Cardiac ventricle fibroblast (primary cell): ENCODE measurements around the genes ZKSCAN2 and HS3ST4.

GRCh38 chr16:23852613-23852977 is 16.8 kb downstream of the PRKCB start:
- RAMPAGE, long total RNA = no peak

- RAMPAGE, long total RNA = no peak
These were observed 37.5 kb downstream of the PRKCB start for GRCh38 chr16:23873035-23873985.

GRCh38 chr16:24135539-24136382 is 120.4 kb upstream of the CACNG3 start:
- RAMPAGE, long total RNA = no peak

- RAMPAGE, long total RNA = no peak
These were observed 30.8 kb downstream of the RBBP6 start for GRCh38 chr16:24570178-24570571.

GRCh38 chr16:24789878-24790775 is 55.6 kb upstream of the SLC5A11 start:
- RAMPAGE, long total RNA = no peak

DNA sequence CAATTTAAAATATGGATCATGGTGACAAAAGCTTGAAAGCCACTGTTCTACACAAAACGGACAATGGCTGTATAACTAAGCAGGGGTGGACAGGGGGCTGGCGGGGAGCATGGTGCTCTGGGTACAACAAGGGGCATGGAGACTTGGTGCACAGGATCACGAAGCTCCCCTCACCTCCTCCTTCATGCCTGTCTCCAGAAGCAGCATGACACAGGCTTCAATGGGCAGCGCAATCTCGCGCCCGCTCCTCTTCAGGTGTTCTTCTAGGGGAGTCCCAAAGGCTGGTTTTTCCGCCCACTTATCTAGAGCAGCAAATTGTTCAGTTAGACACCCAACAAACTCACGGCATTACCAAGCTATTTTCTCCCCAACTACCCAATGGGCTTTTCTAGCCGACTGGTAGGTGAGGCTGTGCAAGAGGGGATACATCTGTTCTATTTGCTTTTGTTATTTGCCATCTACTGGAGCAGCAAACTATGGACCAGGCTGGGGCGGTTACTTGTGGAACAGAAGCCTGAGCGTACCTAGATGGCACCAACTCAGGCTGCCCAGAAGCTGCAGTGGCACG is 60.7 kb downstream of the ARHGAP17 start:
- RAMPAGE, long total RNA = no peak

DNA sequence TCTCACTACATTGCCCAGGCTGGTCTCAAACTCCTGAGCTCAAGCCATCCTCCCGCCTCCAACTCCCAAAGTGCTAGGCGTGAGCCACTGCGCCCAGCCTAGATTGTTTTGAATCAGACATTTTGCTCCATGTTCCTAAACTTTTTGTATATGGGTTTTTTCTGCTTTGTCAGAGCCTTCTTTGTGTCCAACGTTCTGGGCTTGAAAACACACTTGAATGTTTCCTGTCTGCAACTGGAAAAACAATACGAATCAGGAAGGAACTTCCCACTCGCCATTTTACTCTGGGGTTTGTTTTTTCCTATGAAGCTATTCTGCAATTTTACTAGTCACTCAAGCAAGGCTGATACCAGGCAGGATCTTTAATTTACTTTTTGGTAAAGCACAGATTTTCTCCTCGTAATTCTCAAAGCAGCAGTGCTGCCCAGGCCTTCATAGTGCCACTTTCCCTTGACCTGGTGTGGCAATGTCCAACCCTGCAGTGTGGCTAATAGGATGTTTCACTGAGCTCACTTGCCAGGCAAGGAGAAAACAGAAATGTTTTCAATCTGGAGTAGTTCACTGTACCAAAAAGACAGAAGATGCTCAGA is 31.6 kb downstream of the ARHGAP17 start:
- RAMPAGE, long total RNA = no peak

- RAMPAGE, long total RNA = no peak
These were observed 28.4 kb downstream of the ARHGAP17 start for GRCh38 chr16:24986370-24987537.

- RAMPAGE, long total RNA = no peak
These were observed 16.4 kb upstream of the ARHGAP17 start for GRCh38 chr16:25031145-25032484.

DNA sequence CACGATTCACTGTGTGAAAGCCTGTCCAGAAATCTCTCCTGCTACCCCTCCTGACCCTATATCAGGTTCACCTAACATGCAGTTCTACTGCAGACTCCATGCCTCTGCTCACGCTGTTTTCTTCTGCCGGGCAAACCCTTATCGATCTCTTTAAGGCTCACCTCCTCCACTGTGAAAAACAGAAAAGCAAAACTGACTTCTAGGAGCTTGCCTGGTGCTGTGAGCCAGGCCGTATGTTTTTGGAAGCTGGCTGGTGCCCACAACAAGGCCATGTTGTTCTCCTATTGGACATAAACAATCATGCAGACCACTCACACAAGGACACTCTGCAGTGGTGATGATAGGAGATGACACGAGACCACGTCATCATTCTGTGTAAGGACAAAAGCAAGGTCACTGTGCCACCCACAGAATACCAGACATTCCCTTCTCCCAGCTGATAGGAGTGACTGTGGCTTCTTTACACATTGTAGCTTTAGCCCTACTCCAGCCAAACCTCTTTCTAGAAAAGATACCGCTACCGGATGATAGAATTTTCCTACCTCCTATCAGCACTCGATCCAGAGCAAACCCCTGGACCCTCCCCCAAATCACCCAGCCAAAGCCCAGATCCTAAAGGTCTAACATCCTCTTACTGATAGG is 47.7 kb upstream of the LCMT1 start:
- RAMPAGE, long total RNA = no peak

DNA sequence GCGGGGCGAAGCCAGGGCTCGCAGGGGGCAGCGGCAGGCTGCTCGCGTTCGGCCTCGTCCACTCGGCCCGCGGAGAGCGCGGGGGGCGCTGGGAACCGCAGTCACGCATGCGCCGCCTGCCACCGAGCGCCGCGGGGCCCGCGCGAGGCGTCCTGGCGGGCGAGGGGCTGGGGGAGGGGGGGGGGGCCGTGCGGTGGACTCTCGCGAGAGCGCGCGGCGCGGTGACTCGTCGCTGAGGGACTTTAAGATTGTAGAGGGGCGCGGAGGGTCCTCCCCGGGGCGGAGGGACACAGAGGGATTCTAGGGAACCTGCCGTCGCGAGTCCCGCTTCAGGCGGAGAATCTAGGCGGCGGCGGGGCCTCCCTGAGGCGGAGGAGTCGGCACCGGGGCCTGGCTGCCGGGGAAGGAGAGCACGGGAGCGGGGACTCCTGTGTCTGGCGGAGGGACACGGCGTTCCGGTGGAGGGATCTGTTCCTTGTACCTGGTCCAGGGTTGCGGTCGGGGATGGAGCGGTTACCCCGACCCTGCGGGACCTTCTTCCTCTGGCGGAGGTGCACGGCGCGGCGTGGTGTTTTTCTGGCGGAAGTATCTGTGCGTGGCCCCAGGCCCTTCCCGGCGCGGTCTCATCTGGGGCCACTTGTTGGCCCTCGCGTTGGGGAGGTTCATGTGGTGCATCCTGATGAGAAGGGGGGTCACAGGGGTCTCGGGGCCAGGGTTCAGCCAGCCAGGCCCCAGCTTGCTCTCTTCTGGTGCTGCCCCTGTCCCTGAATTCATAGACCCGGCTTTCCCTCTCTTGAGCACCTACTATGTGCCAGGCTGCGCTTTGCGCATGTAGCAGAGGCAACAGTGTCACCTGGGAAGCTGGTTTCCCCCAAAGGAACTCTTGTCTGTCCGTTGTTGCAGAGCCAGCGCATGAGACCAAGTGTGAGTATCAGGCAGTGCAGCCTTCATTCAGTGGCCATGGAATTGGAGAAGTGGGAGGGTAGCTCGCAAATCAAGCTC is at the start of gene ZKSCAN2:
Gene ZKSCAN2 (minus strand): TSS at position 90 of the 1,002 bp plus-strand sequence.
- RAMPAGE, long total RNA = no peak

DNA sequence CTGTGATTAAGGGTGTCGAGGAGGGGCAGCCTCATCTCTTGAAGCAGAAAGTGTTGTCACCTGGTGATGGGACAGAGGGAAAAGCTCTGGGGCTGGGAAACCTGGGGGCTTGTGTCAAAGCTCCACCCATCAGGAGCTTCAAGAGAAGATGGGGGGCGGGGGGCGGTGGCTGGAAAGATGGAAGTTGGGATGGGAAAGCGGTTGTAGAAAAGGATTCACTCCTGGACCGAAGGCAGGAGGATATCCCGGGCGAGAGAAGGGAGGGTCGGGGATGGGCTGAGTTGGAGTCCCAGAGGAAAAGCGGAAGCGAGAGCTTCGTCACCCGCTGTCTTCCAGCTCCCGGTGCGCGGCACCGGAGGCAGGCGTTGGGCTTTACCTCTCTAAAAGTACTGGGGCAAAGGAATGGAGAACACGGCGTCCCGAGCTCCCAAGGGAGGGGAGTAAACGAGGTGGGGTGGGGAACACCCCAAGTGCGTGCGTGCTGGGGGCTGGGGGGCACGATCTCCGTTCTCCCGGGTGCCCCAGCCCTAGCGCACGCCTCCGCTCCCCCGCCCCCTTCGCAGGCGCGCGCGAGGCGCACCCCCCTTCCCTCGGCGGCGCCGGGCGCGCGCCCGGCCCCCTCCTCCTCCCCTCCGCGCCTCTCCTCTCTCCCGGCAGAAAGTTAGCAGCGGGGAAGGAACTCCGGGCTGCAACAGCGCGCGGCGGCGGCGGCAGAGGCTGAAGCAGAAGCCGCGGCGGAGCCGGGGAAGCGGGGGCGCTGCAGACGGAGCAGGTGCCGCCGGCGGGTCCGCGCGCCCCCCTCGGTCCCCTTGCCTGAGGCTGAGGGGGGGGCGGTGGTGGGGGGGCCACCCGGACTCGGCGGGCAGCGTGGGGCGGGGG is at the start of gene HS3ST4:
Gene HS3ST4 (plus strand): TSS at position 626 of the 879 bp plus-strand sequence.
- RAMPAGE, long total RNA = no peak

- RAMPAGE, long total RNA = no peak
These were observed 452.3 kb upstream of the C16orf82 start for GRCh38 chr16:26614390-26614788.

- RAMPAGE, long total RNA = no peak
These were observed 29.3 kb upstream of the KDM8 start for GRCh38 chr16:27173828-27174654.

DNA sequence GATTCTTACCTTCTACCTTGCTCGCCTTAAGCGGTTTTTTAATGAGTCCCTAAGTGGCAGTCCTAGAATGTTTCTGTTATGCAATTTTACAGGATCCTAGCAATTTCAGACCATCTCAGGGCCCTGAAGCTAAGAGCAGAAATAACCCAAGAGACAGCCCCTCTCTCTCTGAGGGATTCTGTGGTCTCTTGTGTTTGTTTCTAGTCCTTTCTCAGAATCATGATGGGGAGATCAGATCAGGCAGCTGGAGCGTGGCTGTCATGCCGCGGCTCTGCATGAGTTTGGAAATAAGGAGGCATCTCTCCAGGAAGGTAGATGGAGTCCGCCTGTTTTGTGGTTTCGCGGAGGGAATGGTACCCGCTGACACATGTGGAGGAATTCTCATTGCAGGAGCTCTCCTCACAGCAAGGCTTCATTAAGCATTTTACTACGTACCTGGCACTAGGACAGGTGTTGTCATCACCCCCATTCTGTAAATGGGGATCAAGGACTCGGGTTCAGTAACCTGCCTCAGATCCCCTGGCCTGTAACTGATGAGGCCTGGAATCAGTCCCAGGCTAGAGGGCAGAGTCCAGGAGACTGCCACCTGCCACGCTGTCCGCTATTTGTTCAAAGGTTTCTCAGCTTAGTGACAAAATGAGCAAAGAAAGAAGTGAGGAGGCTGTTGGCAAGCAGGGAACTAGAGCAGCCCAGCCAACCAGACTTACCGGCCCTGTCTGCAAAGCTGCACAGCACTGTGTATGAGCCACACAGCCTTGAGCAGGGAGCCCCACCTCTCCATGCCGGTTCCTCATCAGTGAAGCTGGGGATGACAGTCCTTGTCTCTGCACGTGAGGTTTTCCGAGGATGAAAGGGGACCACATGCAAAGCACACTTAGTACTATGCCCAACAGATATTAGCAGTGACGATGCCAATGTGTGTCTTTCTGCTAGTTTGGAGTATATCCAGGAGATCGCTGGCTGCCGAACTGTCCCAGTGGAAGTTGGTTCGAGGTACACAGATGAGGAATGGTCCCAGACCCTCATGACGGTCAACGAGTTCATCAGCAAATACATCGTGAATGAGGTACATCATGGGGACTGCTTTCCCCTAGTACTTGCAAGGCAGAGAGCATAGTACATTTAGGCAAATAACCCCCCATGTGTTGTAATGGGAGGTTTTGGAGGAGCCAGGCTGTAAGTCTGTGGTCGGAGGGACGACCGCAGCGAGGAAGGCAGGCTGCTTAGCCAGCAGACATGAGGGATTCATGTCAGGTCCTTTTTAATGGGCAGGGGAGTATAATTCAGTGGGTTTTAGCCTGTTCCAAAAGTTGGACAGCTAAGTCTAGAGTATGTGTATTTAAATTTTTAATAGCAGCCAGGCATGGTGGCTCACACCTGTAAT is 11.1 kb downstream of the KDM8 start:
- RAMPAGE, long total RNA = no peak

GRCh38 chr16:27221264-27221888 is 18.1 kb downstream of the KDM8 start:
- RAMPAGE, long total RNA = no peak

DNA sequence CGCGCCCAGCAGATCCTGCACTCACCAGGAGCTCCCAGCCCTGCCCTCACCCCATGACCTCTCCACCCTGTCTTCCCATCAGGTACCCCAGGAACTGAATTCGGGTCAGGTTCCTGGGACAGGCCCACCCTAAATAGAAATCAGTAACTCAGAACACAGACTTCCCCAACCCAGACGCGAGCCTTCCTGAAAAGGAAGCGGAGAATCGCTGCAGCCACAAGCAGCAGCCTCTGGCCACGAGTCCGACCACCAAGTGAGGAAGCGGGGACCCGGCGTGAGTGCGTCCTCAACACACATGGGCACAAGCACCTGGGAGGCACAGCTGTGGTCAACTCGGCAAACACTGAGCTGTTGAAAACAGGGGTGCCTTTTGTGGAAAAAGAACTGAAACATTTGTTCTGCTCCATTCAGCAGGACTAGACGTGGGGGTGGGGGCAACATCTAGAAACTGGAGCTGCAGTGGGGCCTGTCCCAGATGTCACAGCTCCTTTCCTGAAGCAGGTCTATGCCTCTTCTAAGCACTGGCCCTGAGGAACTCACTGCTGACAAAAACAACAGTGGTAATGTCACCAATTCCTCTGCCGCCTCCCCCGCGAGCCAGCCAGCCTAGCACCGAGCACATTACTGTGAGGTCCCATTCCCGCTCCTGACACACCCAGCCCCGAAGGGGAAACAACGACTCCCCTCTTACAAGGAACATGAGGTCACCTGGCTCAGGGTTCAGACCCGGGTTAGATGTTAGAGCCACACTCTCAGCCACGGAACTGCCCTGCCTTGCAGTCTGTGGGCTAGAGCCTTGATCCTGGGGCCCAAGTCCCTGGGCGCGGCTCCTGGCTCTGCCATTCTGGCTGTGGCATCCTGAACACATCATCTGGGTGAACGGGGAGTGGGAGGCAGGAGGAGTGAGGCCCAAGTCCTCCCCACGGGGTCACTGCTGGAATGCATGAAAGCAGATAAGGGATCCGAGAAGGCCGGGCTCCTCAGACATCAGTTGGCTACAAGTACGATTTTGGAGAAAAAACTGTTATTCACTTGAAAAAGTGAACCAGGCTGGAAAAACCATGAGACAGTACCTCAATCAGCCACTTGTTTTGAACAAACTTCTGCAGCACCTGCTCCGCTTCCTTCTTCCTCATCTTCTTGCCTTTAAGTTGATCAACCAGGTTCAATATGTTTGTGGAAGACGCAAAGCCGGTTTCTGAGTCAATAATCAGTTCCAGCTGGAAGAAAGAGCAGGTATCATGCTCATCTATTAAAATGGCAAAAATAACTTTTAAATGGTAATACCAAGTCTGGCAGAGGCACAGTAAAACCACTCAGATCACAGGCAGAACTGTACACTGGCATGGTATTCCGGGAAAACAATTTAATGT is 29.1 kb downstream of the KDM8 start:
- RAMPAGE, long total RNA = no peak

DNA sequence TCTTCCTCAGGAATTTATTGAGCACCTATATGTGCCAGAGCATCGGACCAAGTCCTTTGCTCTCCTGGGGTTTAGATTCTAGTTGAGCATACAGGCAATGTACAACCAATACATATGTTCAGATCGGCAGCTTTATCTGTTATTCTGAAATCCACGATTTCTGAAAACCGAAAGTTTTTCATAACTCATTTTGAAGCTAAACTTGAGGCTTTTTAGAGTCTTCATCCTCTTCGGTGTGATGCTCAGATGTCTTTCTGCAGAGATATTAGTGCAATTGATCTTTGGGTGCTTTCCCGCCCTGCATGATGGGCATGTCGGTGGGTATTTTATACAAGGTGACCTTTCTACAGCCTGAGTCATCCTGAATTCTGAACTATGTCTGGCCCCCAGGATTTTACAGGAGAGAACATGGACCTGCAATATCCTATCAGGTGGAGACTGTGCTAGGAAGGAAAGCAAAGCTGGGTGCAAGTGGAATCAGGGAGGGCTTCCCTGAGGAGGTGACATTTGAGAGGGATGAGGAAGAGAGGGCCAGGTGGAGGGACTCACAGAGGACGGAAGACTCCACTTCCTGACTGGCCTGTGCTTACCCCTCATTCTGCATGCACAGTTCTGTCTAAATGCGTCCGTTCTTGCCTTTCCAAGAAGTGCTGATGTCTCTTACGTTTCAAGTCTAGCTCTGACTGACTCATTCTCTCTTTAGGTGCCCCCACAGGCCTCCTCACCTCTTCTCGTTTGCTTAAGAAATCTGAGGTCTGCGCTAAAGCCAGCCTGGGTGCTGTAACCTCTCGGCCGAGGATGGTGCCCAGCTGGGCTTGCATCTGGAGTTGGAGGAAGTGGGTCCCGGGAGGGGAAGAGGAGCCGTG is 4.4 kb downstream of the IL4R start:
- RAMPAGE, long total RNA = no peak

GRCh38 chr16:27346178-27347000 is 32.6 kb downstream of the IL4R start:
- RAMPAGE, long total RNA = no peak

GRCh38 chr16:27374150-27374661 is 27.8 kb upstream of the IL21R start:
- RAMPAGE, long total RNA = no peak